Measurements from ENCODE around the genes ZFY, TSPY3, TSPY1, PRY2 and PRY.

DNA sequence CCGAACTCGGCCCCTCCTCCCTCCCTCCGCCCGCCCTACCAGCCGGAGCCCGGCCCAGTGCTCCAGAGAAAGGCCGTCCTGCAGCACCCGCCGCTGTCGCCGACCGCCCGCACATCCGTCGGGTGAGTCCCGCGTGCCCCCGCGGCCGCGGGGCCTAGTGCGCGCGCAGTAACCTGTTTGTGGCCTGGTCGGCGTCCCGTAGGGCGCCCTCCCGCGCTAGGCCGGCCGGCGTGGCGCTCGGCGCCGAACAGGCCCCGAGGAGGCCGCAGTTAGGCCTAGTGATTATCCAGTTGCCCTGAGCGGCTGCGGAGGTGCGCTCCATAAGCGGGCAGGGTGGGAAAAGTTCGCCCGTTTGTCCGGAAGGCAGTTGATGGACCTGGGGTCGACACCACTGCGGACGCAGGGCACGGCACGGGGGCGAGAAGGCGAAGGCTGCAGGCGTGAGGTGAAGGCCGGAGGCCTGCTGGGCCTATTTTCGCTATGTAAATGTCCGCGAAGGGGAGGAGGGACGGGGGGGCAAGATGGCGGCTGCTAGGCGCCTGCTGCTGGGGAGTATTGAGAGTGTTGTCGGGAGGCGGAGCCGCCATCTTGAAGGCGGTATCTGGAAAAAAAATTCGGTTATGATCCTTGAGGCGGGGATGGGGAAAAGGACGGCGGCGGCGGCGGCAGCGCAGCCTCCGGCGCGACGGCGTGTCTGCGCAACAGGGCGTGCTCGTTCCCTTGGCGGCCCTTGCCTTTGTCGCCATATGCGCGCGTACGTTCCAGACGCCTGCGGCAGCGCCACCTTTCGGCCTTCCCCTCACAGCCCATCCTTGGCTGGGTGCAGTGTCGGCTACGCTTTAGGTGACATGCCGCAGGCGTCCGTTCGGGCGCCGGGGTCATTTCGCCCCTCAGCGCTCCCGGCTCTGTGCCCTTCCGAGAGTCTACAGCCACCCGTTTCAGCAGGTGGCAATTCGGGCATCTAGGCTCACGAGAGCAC, at the start of gene ZFY:
TSS of gene ZFY (plus strand) at position 57 of the 979 bp plus-strand sequence.
CAGE:
- cytosol, long polyA minus RNA, result no peak
- cytosol, long polyA plus RNA, result no peak
- long polyA plus RNA, result no peak
- nucleus, long polyA minus RNA, result no peak
- nucleus, long polyA plus RNA, result no peak

CAGE:
- cytosol, long polyA minus RNA, result no peak
- cytosol, long polyA plus RNA, result no peak
- long polyA plus RNA, result no peak
- nucleus, long polyA minus RNA, result no peak
- nucleus, long polyA plus RNA, result no peak
Observed at GRCh38 chrY:3775985-3776341, 197.1 kb downstream of the TGIF2LY start.

DNA sequence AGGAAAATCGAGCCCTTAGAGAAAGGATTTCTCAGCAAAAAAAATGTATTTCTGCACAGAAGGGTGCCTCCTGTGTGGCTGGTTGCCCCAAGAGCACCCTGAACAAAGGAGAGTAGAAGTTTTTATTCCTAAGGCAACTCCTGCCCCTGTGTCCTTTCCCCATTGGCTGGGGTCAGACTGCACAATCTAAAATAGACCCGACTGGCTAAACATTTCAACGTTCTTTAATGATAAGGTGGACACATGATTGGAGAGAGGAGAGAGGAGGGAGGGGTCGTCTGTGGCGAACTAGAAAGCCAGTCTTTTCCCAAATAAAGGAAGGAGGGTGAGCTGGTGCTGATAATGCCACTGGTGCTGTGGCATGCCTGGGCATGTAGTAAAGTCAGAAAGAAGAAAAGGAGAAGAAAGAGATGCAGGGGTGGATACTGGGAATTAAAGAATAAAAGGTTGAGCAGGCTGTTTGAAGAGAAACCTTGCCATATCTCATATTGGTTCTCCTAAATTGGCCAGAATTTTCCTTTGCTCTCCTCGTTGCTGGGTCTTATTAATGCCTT, 367.9 kb upstream of the AMELY start:
CAGE:
- cytosol, long polyA minus RNA, result no peak
- cytosol, long polyA plus RNA, result no peak
- long polyA plus RNA, result no peak
- nucleus, long polyA minus RNA, result no peak
- nucleus, long polyA plus RNA, result no peak

CAGE:
- cytosol, long polyA minus RNA, result no peak
- cytosol, long polyA plus RNA, result no peak
- long polyA plus RNA, result no peak
- nucleus, long polyA minus RNA, result no peak
- nucleus, long polyA plus RNA, result no peak
Observed at GRCh38 chrY:9398148-9398568, at the start of gene TSPY3. Gene TSPY3, plus strand, starts transcription at chrY:9398421.

DNA sequence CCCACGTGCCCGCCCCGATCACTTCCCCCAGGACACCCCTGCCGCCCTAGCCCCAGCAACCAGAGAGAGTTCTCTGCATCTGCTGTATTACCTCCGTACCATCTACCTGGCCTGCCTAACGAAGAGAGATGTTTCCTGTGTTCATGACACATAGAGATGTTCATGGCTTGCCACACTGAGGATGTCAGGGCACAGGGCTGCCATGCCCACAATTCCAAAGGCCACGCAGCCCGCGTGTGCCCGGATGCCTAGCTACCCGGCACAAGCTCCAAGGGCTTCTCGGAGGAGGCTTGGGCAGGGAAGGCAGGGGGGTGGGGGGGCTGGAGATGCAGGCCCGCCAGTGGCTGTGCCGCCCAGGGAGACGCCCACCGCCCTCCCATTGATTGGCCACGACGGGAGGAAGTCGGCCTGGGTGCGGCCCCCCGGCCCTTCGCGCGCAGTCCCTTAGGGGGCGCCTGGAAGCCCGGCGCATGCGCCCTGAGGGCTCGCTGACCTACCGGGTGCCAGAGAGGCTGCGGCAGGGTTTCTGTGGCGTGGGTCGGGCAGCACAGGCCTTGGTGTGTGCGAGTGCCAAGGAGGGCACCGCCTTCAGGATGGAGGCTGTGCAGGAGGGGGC, at the start of gene TSPY1:
TSS of gene TSPY1 (plus strand) at position 425 of the 616 bp plus-strand sequence.
CAGE:
- cytosol, long polyA minus RNA, result no peak
- cytosol, long polyA plus RNA, result no peak
- long polyA plus RNA, result no peak
- nucleus, long polyA minus RNA, result no peak
- nucleus, long polyA plus RNA, result no peak

GRCh38 chrY:10198273-10198946, 670.7 kb downstream of the TSPY10 start:
CAGE:
- cytosol, long polyA minus RNA, result start-site peak on the plus strand at chrY:10198493-10198529, 153 reads; start-site peak on the plus strand at chrY:10198596-10198675, 65 reads
- cytosol, long polyA plus RNA, result no peak
- long polyA plus RNA, result no peak
- nucleus, long polyA minus RNA, result start-site peak on the plus strand at chrY:10198499-10198529, 165 reads; start-site peak on the plus strand at chrY:10198720-10198727, 26 reads
- nucleus, long polyA plus RNA, result no peak

CAGE:
- cytosol, long polyA minus RNA, result no peak
- cytosol, long polyA plus RNA, result no peak
- long polyA plus RNA, result no peak
- nucleus, long polyA minus RNA, result no peak
- nucleus, long polyA plus RNA, result no peak
Observed at GRCh38 chrY:12661887-12662844, 38.9 kb upstream of the USP9Y start.

DNA sequence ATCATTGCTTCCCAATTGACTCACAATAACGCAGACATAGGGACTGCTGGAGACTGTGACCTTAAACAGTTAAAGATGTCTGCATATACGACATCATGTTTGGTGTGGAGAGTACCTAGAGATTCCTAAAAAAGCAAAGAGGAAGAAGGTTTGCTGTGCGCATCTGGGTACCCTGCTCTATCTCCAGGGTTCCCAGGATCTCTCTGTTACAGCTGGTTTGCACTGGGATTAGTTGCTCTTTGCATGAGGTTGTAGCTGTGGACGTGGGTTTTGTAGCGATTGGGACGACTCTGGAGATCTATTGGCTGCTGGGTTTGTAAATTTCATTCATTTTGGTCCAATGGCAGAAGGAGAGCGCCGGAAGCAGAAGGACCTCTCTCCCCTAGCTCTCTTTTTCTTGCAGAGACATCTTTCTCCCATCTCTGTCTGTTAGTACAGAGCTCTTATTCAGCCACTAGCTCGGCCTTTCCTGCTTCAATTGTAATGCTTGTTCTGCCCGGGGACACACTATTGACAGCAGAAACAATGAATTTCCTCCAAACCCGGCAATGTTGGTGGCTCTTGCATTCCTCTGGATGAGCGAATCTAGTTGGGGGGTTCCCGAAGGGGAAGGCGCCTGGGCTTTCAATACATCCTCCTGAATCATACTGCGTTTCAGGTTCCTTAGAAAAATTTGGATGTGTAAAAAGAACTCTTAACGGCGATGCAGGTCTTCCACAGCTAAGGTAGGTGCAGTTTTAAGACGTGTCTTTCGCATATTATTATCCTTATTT, 1.9 kb upstream of the NLGN4Y start:
CAGE:
- cytosol, long polyA minus RNA, result no peak
- cytosol, long polyA plus RNA, result no peak
- long polyA plus RNA, result no peak
- nucleus, long polyA minus RNA, result no peak
- nucleus, long polyA plus RNA, result no peak

DNA sequence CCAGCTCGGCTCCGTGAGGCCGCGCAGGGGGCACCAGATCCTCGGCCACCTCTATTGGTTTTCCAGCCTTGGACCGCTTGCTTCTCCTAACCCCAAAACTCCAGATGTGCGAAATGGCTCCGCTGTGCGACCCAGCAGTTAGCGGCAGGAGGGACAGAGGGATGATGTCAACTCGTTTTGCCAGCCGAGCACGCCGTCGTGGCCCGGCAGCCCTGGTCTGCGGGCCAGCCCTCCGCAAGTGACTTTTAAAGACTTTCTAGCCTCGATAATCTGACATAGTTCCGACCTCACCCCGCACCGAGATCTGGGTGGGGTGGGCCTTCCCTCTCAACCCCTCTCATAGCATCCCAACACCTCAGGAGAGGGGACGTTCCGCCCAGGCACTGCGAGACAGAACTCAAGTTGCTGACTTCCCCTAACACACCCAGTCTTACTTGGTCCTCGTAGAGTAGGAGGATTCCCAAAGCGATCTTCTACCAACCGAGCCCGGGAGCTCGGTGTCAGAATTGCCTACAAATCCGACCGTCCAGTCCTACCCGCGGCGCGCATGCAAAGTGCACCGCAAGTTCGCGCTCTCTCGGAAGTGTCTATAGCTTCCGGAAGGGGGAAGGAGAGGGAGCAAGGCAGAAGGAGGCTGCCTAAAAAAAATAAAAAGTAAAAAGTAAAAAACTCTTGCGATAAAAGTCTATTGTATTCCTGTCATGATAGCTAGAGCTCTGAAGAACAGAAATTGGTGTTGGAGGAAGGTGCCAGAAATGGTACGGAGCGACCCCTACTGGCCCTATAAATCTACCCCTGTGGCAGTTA, 241.7 kb downstream of the KDM5D start:
CAGE:
- cytosol, long polyA minus RNA, result no peak
- cytosol, long polyA plus RNA, result no peak
- long polyA plus RNA, result no peak
- nucleus, long polyA minus RNA, result no peak
- nucleus, long polyA plus RNA, result no peak

DNA sequence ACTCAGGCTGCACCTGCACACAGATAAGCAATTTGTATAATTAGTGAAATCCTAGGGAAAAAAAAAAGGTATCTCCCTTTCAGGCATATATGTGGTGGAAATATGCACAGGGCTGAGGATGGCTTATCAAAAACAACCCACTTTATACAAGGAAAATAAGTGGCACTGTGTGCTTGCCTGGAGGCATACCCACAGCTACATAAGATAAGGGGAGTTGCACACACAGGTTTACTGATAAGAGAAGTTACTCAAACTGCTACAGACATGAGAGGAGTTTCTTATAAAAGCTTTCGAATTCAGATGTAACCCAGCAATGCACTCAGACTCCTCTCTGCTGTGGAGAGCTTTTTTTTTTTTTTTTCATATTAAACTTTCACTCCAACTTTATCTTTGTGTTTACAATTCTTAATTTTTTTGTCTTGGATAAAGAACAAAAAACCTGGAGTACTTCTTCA, 372.8 kb upstream of the RBMY1B start:
CAGE:
- cytosol, long polyA minus RNA, result no peak
- cytosol, long polyA plus RNA, result no peak
- long polyA plus RNA, result no peak
- nucleus, long polyA minus RNA, result no peak
- nucleus, long polyA plus RNA, result no peak

GRCh38 chrY:22095954-22096230, at the start of gene PRY2:
Gene PRY2, minus strand, starts transcription at chrY:22096007.
CAGE:
- cytosol, long polyA minus RNA, result no peak
- cytosol, long polyA plus RNA, result no peak
- long polyA plus RNA, result no peak
- nucleus, long polyA minus RNA, result no peak
- nucleus, long polyA plus RNA, result no peak

CAGE:
- cytosol, long polyA minus RNA, result no peak
- cytosol, long polyA plus RNA, result no peak
- long polyA plus RNA, result no peak
- nucleus, long polyA minus RNA, result no peak
- nucleus, long polyA plus RNA, result no peak
Observed at GRCh38 chrY:22490146-22490659, at the start of gene PRY. Gene PRY, plus strand, starts transcription at chrY:22490397.